ENCODE measurements around the gene ADAMTS20.

- PRO-cap, result no peak
These were observed 626 bp downstream of the ALG10B start for GRCh38 chr12:38317180-38317619.

GRCh38 chr12:38384780-38385610 lies 68.4 kb downstream of the ALG10B start:
- PRO-cap, result no peak

GRCh38 chr12:38895242-38895775 lies 10.1 kb downstream of the CPNE8 start:
- PRO-cap, result unidirectional peak, plus-strand start at chr12:38895637

GRCh38 chr12:39331516-39332215 lies 111.3 kb downstream of the KIF21A start:
- PRO-cap, result no peak

DNA sequence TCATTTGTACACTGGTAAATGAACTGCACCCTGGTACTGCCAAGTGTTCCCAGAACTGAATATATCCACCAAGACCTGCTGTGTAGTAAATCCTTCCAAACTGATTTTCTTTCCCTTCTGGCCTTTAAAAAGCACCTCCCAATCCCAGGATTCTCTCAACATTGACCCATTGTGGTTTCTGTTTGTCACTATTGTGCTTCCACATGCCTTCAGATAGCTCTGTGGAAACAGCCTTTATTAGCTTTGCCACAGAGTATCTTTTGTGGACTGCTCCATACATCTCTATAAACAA lies 954 bp upstream of the KIF21A start:
- PRO-cap, result no peak

DNA sequence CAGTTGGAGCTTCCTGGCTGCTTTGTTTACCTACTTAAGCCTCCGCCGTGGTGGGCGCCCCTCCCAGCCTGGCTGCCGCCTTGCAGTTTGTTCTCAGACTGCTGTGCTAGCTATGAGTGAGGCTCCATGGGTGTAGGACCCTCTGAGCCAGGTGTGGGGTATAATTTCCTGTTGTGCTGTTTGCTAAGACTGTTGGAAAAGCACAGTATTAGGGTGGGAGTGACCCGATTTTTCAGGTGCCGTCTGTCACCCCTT lies 43.6 kb downstream of the C12orf40 start:
- PRO-cap, result no peak

DNA sequence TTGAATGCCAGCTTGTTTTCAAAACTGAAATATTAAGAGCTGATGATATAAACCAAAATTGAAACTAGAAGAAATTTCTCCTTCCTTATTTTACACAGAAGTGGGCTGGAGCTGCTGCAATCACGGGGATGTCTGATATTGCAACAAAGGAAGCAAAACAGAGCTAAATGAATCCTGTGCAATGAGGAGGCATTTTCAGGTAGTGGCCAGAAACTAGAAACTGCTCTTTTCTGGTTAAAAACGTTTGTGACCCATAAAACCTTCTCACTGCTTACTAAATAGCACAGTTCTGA lies 16.1 kb upstream of the LRRK2 start:
- PRO-cap, result unidirectional peak, plus-strand start at position 166 of the sequence

GRCh38 chr12:40226663-40227555 lies 2.1 kb downstream of the LRRK2 start:
- PRO-cap, result no peak

- PRO-cap, result no peak
These were observed 15.7 kb downstream of the LRRK2 start for GRCh38 chr12:40240335-40241084.

DNA sequence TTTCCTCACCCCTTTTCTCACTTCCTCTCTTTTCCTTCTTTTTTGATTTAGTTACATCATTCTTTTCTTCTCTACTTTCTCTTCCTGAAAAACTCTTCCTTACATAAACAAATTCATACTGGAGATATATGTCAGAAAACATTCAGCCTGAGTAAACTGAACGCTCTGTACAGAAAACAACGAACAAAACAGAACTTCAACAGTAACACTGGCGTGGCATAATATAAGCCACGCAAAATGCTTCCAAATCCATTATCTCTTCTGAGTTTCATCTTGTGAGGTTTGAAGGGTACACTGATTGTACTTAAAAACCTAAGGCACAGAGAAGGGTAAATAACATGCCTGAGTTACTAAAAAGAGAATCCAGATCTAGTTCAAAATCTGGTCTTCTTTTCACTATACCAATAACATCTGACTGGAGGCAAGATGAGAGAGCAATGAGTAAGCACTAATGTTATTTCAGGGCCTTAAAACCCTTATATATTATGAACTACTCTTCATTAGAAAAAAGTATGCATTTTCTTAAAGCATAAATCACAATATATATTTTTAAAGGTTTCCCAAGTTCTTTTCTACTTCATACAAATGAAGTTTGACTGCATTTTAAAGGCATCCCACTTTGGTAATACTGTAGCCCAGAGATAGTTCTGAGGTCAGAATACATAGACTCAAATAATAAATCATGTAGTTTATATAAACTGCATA lies 60.2 kb downstream of the GXYLT1 start:
- PRO-cap, result no peak

DNA sequence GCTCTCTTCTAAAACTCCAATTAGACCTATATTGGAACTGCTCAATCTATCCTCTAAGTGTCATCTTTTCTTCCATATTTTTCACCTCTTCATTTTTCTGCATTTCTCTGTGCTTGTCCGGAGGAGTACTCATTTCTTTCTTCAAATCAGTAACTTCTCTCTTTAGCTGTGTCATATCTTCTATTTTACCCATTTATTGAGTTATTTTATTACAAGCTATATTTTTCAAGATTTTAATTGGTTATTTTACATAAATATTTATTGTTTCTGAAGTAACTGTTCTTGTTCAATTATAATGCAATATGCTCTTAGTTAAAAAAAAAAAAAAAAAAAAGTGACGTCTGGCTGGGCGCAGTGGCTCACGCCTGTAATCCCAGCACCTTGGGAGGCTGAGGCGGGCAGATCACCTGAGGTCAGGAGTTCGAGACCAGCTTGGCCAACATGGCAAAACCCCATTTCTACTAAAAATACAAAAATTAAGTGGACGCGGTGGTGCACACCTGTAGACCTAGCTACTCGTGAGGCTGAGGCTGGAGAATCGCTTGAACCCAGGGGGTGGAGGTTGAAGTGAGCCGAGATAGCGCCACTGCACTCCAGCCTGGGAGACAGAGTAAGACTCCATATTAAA lies 31.9 kb downstream of the YAF2 start:
- PRO-cap, result no peak

GRCh38 chr12:42237352-42238163 lies 490 bp downstream of the YAF2 start:
- PRO-cap, result bidirectional peak, plus-strand start at chr12:42237510, minus-strand start at chr12:42237509; bidirectional peak, plus-strand start at chr12:42237883, minus-strand start at chr12:42237735

- PRO-cap, result no peak
These were observed at the start of gene ADAMTS20 for GRCh38 chr12:43551704-43552610. ADAMTS20 (minus strand) TSS chr12:43552203.

DNA sequence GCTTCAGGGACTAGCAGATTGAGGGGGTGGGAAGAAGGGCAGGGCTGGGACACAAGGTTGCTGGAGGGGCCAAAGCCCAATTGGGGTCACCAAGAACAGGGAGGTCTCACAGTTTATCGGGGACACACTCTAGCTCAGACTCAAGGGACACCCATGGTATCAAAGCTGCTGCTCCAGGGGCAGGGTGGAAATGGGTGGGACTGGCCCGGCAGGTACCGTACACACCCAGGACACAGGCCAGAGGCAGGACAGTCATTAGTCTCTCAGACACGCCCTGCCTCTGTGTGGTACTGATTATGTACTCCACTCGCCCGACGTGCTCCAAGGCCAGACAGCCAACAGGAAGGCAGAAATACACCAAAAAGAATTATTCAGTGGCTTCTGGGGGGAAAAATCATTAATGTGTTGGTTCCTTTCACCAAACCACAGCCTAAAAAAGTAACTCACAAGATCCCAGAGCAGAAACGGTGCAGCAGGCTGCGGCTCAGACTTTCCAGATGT lies 41.1 kb downstream of the NELL2 start:
- PRO-cap, result no peak

- PRO-cap, result no peak
These were observed 66.1 kb downstream of the ANO6 start for GRCh38 chr12:45281918-45282405.

GRCh38 chr12:45392908-45393818 lies 177.3 kb downstream of the ANO6 start:
- PRO-cap, result no peak

- PRO-cap, result bidirectional peak, plus-strand start at chr12:45728926, minus-strand start at chr12:45728758; bidirectional peak, plus-strand start at chr12:45729072, minus-strand start at chr12:45729040
These were observed 857 bp upstream of the ARID2 start for GRCh38 chr12:45728604-45729094.

- PRO-cap, result no peak
These were observed 98.6 kb downstream of the SCAF11 start for GRCh38 chr12:45891567-45892291.

- PRO-cap, result unidirectional peak, minus-strand start at chr12:46108784
These were observed 118.3 kb upstream of the SCAF11 start for GRCh38 chr12:46108700-46109003.

DNA sequence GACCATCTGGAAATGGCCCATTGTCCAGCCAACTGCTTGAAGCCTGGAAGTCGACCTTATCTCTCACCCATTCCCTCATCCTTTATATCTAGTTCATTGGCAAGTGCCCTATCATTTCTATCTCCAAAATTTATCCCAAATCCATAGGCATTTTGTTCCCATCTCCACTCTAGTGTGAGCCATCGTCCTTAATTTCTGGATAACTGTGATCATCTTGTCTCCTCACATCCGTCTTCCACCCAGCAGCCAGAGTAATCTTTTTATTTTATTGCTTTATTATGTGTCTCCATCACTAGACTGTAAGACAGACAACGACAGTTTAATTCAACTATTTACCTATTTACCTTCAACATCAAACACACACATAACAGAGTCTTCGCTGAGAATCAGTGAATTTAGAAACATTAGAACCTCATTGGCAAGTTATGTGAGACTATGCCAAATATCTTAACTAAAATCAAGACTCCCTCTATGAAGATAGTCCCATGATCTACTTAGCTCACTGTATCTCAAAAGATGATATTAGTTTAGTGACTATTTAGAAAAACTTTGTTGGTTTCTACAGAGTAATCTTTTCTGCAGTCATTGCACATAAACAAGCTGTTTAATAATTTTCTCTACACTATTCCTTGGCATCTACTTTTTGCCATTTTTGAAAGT lies 55.2 kb downstream of the SLC38A1 start:
- PRO-cap, result no peak

All from bronchial lymph node (tissue), 1 donor.